Melanocyte of skin (primary cell): ENCODE data around the genes FASTKD3 and SEMA5A.

GRCh38 chr5:3594484-3595506, 837 bp upstream of the IRX1 start:
- CAGE, long polyA plus RNA, 2 experiments, result no peak in any of the 2 experiments

DNA sequence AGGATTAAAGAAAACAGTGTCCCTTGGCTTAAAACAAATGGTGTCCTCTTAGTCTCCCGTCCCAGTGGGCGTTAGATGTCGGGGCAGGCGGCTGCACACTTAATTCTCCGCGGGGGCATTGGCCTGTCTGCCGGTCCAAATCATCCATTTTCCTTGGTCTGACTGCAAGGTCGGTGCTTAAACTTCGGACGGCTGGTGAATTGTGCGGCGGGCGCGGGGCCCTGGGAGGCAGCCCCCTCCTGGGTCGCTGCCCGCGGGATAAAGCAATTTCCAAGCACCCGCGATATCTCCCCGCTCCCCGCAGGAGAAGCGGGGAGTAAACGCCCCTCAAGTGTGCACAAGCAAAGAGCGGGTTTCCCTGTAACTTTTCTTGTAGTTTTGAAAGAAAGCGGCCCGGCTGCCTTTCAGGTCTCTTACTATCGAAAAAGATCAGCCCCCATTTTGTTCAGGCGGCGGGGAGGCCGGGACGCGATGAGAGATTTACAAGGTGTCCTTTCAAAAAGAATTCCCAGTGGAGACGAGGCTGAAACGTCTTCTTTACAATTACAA, 1.6 kb downstream of the IRX1 start:
- CAGE, long polyA plus RNA, 2 experiments, result no peak in any of the 2 experiments

- CAGE, long polyA plus RNA, 2 experiments, result no peak in any of the 2 experiments
Measured at GRCh38 chr5:3741200-3741558, 145.5 kb downstream of the IRX1 start.

GRCh38 chr5:4231309-4231640, 635.6 kb downstream of the IRX1 start:
- CAGE, long polyA plus RNA, 2 experiments, result no peak in any of the 2 experiments

GRCh38 chr5:4765759-4766122, 374.4 kb upstream of the ADAMTS16 start:
- CAGE, long polyA plus RNA, 2 experiments, result no peak in any of the 2 experiments

DNA sequence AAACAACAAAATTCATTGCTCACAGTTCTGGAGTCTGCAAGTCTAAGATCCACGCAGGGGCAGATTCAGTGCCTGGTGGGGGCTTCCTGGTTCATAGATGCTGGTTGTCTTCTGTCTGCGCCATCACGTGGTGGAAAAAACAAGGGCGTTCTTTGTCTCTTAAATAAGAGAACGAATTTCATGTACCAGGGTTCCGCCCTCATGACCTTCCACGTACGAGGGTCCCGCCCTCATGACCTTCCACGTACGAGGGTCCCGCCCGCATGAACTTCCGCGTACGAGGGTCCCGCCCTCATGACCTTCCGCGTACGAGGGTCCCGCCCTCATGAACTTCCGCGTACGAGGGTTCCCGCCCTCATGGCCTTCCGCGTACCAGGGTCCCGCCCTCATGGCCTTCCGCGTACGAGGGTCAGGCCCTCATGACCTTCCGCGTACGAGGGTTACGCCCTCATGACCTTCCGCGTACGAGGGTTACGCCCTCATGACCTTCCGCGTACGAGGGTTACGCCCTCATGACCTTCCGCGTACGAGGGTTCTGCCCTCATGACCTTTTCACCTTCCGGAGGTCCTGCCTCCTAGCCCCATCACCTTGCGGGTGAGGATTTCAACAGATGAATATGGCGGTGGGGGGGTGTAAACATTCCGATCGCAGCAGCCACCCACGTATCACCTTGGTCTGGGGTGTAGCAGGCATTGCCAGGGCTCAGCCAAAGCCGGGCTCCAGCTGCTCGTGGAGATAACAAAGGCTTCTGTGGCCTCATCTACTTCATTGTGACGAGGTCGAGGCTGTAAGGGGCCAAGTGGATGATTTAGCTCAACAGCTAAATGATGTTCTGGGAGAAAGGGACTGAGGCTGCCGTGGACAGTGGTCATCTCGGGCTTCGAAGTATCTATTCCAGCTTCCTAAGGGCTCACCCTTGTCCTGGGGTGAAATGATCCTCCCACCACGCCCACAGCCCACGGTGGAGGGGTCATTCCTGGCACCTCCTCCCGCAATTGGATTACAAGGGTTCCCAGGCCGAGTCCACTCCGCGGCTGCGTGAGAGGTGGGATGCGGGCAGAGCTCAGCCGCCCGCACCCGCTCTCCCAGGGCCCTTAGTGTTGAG, 273.8 kb upstream of the ADAMTS16 start:
- CAGE, long polyA plus RNA, 2 experiments, result no peak in any of the 2 experiments

GRCh38 chr5:5494412-5494809, 71.9 kb downstream of the ICE1 start:
- CAGE, long polyA plus RNA, 2 experiments, result no peak in any of the 2 experiments

GRCh38 chr5:5634323-5634630, 211.8 kb downstream of the ICE1 start:
- CAGE, long polyA plus RNA, 2 experiments, result no peak in any of the 2 experiments

GRCh38 chr5:5658220-5658598, 235.7 kb downstream of the ICE1 start:
- CAGE, long polyA plus RNA, 2 experiments, result no peak in any of the 2 experiments

GRCh38 chr5:5794889-5795601, 372.6 kb downstream of the ICE1 start:
- CAGE, long polyA plus RNA, 2 experiments, result no peak in any of the 2 experiments

GRCh38 chr5:6455416-6456042, 6.9 kb downstream of the UBE2QL1 start:
- CAGE, long polyA plus RNA, 2 experiments, result no peak in any of the 2 experiments

DNA sequence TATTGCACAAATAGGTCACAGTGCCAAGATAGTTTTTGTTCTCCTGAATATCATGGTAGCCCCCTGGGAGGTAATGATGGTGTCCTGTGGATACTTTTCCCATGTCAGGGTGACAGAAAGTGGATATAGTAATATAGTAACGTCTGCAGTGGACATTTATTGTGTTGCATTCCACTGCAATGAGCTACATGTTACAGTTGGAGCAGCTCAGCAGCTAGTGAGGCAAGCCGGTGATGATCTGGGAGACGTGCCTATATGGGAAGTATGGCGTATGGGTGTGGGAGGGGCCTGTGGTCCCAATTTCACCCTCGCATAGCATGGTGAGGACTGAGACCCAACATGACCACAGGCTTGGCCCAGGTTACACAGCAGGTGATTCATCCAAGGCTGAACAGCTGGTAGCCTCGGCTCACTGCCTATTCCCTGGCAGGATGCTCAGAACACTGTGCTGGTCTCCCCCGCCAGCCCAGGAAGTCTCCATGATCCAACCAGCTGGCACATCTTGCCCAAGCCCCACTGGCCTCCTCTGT, 81.6 kb downstream of the NSUN2 start:
- CAGE, long polyA plus RNA, 2 experiments, result no peak in any of the 2 experiments

DNA sequence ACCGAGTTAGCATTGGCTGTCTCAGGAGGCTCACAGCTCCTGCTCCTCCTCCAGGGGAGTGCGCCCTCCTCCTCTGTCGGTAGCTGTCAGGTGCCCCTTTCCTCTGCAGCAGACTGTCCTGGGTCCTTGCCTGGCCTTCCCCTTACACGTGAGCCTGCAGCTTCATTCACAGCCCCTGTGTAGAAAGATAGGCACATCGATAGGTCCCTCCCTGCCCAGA, 17.1 kb downstream of the TENT4A start:
- CAGE, long polyA plus RNA, 2 experiments, result no peak in any of the 2 experiments

- CAGE, long polyA plus RNA, 2 experiments, result no peak in any of the 2 experiments
Measured at GRCh38 chr5:6772847-6774050, 60.0 kb downstream of the TENT4A start.

GRCh38 chr5:7170885-7171252, 225.1 kb upstream of the ADCY2 start:
- CAGE, long polyA plus RNA, 2 experiments, result no peak in any of the 2 experiments

DNA sequence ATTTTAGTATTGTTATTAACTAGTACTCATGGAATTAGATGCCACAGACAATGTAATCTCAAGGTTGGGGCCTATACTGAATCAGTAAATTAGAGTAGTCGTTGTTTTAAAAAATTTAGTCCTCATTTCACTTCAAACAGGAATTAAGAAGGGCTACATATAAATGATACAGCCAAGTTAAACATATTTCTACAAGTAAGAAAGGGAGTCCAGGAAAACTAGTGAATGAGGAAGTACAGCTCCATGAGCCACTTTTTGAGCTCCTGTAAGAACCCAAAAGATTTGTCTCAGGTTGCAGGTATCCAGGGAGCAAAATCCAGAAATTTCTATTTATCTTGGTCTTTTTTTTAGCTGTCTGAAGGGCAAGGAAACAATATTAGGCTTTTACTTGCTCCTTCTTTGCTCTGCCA, 200.8 kb downstream of the ADCY2 start:
- CAGE, long polyA plus RNA, 2 experiments, result no peak in any of the 2 experiments

DNA sequence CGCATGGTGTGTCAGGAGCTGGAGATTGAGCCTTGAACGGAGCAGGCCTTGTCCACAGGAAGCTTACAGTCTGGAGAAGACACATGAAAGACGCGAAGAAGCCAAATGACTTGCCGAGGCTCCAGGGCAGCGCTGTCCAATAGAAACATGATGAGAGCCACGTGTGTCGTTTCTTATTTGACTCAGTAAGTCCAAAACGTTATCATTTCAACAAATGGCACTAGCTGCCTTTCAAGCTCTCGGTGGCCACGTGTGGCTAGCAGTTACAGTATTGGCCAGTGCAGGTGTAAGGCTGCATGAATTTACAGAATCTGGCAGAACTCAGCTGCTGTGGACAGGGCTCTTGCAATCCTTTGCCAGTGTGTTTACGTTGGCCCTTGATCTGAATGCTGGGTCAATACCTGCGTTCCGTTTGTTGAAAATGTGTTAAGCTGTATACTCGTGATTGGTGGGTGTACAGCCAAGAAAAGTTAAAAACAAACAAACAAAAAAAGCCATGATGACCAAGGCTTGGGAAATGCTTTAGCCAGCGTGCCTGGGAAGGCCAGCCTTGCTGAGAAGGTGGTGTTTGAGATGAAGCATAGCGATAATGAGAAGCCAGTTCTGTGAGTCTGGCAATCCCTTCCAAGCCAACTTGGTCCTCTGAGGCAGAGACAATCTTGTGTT, 601 bp upstream of the CFAP90 start:
- CAGE, long polyA plus RNA, 2 experiments, result no peak in any of the 2 experiments

- CAGE, long polyA plus RNA, 2 experiments, result start-site peak on the plus strand in 2 of 2 experiments, at chr5:7869161-7869209 at its widest, 70 to 516 reads per replicate
Measured at GRCh38 chr5:7868748-7869414, at the start of gene FASTKD3. FASTKD3 (minus strand) TSS chr5:7869031.

- CAGE, long polyA plus RNA, 2 experiments, result no peak in any of the 2 experiments
Measured at GRCh38 chr5:9545923-9547058, at the start of gene SEMA5A. SEMA5A (minus strand) TSS chr5:9546075.

- CAGE, long polyA plus RNA, 2 experiments, result no peak in any of the 2 experiments
Measured at GRCh38 chr5:10016412-10016887, 233.2 kb downstream of the ATPSCKMT start.